Measurements from ENCODE around the genes MPLKIP and COA1.

DNA sequence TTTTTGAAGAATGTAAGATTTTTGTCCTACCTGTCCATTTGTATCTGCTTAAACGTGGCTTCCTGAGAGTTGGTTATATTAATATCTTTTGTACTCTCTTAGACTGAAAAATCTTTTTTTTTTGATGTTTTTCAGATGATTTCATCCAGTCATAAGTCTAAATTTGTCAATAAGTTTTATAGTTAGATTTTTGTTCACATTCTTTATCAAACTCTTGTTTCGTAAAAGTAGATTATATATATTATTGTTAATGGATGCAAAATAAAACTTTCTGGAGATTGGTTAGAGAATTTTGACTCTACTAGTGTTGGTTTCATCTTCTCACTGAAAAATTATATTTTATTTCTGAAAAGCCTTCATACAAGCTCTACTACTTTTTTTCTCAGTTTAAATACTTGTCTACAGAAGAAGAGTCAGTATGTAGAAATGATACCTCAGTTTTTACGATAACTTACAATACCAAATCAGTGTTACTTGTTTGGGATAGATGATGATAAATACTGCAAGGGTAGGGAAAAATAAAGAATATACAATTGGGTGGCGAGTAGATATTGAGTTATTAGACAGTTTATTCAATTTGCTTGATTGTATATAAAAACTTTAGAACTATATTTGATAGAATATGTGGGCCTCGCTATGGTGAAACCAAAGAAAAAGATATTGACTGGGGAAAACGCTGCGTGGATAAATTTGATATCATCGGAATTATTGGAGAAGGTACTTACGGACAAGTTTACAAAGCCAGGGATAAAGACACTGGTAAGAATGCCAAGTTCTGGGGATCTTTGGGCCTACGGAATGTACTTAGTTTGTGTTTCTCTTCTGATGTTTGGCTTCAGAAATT is 48.9 kb downstream of the CDK13 start:
- RAMPAGE, long total RNA = no peak
- RRBS = no CpG with 5 or more reads among the region's 10 CpGs

- RAMPAGE, long total RNA = no peak
- RRBS = no CpG with 5 or more reads among the region's 2 CpGs
Measured at GRCh38 chr7:40057227-40057945, 77.0 kb downstream of the MPLKIP start.

DNA sequence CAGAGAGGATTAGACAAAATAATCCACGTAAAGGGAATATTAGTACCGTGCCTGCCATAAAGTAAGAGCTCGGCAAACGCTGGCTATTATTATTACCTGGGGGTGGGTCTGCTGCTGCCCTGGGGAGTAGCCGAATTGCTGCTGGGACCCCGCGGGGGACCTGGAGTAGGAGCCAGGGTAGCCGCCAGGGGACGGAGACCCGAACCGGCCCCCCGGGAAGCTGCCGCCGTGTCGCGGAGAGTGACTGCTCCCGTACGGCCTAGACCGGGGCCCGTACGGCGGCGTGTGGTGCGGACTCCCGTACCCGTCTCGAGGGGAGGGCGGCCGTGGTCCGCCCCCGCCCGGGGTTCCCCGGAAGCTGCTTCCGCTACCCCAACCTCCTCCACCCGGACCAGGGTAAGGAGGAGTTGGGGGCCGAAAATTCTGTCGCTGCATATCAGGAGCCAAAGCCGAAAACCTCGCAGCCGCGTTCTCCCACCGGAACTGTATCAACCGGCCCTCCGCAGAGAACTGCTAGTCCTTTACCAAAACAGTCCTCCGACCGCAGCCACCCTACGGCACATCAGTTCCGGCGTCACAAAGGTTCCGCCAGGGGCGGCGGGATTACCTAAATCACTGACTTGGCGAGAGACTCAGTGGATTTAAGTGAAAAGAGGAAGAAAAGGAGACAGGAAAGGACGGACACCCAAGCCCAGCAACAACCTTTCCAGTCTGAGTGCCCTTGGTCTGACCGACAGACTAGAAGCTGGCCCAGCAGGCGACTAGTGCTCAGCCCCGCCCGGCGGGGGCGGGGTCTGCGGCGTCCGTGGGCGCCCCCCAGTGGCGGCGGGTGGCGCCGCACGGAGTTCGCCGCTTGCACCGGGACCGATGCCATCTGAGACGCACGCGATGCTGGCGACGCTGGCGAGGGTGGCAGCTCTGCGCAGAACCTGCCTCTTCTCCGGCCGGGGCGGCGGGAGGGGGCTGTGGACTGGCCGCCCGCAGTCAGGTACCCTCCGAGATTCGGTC is at the start of gene MPLKIP:
Gene MPLKIP (minus strand): TSS at position 490 of the 1,008 bp plus-strand sequence.
- RAMPAGE, long total RNA = start-site peak on the minus strand centred at position 484 of the sequence, 49 bp wide, 440 and 169 reads in 2 replicates
- RRBS = 1% methylated on average over 53 of the region's 88 CpGs

DNA sequence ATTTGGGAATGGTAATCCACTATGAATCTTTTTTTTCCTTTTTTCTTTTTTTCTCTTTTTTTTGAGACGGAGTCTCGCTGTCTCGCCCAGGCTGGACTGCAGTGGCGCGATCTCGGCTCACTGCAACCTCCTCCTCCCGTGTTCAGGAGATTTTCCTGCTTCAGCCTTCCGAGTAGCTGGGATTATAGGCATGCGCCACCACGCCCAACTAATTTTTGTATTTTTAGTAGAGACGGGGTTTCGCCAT is 730 bp downstream of the SUGCT start:
- RAMPAGE, long total RNA = no peak
- RRBS = no CpG with 5 or more reads among the region's 12 CpGs

DNA sequence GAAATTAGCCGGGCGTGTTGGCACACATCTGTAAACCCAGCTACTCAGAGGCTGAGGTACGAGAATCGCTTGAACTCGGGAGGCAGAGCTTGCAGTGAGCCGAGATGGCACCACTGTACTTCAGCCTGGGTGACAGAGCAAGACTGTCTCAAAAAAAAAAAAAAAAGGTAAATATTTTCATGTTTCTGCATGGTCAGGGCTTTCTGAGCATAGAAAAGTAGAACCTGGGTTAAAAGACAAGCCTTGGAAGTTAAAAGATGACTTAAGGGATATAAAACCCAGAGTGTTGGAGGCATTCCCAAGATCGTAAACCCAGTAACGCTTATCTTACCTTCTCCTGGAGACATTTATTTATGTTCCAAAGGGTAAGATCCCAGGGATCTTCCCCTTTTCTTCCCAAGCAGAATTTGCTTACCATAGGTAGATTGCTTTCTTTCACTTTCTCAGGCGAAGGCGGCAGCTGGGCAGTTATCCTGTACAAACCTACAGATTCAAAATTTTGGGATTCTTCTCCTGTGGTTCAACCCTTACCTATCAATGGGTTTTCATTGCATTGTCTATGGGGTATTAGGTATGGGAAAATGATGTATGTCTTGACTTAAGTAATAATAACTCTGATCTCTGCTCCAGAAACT is 22.2 kb downstream of the SUGCT start:
- RAMPAGE, long total RNA = no peak
- RRBS = no CpG with 5 or more reads among the region's 10 CpGs

- RAMPAGE, long total RNA = no peak
- RRBS = no CpG with 5 or more reads among the region's 9 CpGs
Measured at GRCh38 chr7:40717248-40717665, 582.5 kb downstream of the SUGCT start.

DNA sequence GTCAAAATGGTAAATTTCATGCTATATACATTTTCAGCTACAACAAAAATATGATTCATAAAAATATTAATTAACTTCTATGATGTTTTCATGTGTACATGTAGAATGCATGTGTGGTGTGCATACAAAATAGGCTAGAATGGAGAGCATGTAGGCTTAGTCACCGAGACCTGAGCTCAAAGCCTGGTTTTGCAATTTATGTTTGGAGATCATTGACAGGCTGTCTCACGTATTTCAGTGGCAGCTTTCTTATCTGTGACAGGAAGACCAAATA is 625.7 kb downstream of the SUGCT start:
- RAMPAGE, long total RNA = no peak
- RRBS = no CpG with 5 or more reads among the region's 2 CpGs

DNA sequence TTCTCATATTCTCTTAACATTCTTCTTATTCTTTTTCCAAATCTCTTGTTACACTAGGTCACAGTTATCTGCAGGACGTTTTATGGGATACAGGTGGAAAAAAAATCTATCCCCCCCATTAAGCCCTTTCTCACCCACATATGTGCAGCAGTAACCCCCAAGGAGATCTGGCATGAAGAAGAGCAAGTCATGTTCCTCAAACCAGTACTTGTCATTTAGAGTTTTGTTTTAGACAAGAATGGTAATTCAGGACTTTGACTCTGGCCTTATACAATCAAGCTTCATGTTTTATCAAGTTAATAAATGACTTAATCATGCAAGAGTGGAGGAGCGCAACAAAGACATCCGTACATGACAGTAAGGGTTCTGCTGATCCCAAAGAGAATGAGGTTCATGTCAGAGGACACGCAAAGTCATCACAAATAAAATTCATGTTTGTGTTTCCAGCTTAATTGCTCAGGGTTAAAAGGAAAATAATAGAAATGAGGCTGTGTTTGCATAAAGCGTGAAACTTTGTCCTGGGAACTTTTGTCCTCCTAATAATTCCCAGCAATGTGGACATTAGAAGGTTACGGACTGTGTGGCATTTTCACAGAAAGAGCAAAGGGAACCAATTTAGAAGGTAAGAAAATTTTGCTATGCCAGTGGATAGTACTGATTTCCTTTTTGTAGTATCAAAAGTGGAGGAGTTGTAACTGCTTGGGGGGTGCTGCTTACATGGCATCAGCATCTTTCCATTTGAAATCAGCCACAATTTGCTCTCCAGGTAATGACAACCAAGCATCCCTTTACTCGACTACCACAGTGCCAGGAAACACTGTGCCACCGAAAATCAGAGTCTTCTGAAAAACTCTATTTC is 237.4 kb downstream of the INHBA start:
- RAMPAGE, long total RNA = no peak
- RRBS = no CpG with 5 or more reads among the region's 8 CpGs

- RAMPAGE, long total RNA = no peak
- RRBS = no CpG with 5 or more reads among the region's 3 CpGs
Measured at GRCh38 chr7:41731959-41732424, 29.1 kb upstream of the INHBA start.

GRCh38 chr7:42009552-42010031 is 227.4 kb downstream of the GLI3 start:
- RAMPAGE, long total RNA = no peak
- RRBS = no CpG with 5 or more reads among the region's 10 CpGs

DNA sequence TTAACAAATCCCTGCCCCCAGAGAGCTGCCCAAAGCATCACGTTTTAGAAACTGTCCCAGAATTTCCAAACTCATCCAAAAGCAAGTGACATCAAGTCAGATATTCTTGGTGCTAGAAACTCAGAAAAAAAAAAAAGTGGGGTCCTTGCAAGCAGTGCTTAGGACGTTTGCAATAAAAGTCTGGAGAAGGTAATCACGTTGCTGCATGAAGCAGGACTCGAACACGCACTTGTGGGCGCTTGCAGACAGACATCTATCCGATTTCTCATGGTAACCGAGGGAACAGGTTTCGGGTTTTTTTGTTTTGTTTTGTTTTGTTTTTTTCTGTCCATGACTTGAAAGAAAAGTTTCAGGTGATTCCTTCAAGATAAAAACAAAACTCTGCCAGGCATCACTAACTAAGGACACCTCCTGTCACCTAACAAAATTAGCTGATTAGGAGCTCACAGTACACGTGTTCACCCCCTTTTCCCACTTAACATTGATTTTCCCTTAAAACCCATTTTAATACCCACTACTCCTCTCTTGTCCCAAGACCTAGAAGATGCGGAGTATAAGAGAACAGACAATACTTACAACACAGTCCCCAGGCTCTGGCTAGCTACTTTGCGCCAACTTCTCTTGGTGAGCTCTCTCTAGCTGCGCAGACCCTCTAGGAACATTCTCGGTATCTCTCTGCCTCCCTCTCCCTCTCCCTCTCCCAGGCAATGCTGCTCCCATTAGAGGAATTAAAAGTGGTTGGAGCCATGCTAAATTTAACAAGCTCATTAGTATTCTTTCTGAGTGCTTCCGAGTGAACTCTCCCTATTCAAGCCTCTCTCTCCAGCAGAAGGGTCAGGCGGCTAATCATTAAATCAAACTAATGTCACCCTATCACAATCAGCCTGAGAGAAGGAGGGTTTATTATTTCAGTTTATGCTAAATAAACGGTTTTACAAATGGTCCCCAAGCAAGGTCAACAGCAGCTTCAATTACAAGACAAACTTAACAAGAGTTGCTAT is 84.9 kb downstream of the GLI3 start:
- RAMPAGE, long total RNA = no peak
- RRBS = no CpG with 5 or more reads among the region's 17 CpGs

DNA sequence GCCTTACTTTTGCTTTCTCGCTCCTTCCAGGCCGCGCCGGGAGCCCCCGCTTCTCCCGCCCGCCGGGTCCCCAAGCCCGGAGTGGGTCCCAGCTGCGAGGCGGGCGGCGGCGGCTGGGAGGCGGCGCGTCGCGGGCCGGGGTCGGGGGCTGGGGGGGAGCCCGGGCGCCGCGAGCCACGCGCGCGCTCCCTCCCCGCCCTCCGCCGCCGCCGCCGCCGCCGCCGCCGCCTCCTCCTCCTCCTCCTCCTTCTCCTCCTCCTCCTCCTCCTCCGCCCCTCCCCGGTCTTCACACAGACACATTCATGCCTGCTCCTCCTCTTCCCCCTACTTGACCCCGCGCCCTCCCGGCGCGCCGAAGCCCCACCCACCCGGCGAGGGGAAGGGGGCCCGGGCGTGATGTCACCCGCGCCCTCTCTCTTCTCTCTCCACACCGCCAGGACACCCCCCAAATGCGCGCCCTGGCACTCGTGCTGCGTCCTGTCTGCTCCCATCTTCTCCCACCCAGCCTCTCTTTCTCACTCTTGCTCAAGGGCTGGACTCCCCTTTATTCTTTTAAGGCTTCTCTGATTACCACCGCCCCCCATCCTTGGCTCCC is 865 bp upstream of the GLI3 start:
- RAMPAGE, long total RNA = no peak
- RRBS = 2% methylated on average over 16 of the region's 59 CpGs

GRCh38 chr7:43113686-43114278 is 1.3 kb downstream of the HECW1 start:
- RAMPAGE, long total RNA = no peak
- RRBS = 7% methylated on average over 8 of the region's 24 CpGs

- RAMPAGE, long total RNA = no peak
- RRBS = no CpG with 5 or more reads among the region's 6 CpGs
Measured at GRCh38 chr7:43577394-43577949, 5.4 kb upstream of the STK17A start.

GRCh38 chr7:43607997-43608983 is 25.4 kb downstream of the STK17A start:
- RAMPAGE, long total RNA = no peak
- RRBS = no CpG with 5 or more reads among the region's 7 CpGs

DNA sequence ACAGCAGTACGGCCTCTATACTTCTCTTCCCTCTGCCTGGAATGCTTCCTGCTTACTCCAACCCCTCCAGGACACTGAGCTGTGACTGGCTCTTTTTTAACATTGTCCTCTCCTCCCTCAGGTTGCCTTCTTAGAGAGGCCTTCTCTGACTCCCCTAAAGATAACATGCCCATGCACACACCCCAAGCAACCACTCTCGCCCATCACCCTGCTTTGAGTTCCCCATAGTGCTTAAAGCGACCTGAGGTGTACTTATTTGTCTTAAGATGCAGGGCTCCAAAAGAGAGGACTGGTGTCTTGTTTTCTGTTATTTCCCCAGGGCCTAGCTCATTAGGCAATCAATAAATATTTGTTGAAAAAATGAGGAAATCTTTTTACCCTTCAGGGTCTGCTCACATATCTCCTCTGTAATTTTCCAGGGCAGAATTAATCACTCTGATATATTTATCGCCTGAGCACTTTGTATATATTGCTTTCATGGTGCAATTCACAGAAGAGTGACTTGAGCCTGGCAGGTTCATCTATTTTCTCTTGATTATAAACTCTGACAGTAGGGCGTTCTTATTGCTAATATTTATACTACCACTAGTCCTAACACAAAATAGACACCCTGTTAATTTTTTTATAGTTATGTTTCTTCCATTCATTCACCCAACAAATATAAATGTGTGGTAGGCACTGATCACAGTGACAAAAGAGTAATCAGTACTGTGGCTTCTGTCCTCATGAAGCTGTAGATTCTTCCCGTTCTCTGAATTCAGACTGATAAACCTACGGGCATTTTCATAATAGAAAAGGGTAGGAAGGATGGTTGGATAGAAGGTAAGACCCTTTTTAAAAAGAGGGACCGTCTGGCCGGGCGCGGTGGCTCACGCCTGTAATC is 33.1 kb downstream of the STK17A start:
- RAMPAGE, long total RNA = no peak
- RRBS = no CpG with 5 or more reads among the region's 12 CpGs

DNA sequence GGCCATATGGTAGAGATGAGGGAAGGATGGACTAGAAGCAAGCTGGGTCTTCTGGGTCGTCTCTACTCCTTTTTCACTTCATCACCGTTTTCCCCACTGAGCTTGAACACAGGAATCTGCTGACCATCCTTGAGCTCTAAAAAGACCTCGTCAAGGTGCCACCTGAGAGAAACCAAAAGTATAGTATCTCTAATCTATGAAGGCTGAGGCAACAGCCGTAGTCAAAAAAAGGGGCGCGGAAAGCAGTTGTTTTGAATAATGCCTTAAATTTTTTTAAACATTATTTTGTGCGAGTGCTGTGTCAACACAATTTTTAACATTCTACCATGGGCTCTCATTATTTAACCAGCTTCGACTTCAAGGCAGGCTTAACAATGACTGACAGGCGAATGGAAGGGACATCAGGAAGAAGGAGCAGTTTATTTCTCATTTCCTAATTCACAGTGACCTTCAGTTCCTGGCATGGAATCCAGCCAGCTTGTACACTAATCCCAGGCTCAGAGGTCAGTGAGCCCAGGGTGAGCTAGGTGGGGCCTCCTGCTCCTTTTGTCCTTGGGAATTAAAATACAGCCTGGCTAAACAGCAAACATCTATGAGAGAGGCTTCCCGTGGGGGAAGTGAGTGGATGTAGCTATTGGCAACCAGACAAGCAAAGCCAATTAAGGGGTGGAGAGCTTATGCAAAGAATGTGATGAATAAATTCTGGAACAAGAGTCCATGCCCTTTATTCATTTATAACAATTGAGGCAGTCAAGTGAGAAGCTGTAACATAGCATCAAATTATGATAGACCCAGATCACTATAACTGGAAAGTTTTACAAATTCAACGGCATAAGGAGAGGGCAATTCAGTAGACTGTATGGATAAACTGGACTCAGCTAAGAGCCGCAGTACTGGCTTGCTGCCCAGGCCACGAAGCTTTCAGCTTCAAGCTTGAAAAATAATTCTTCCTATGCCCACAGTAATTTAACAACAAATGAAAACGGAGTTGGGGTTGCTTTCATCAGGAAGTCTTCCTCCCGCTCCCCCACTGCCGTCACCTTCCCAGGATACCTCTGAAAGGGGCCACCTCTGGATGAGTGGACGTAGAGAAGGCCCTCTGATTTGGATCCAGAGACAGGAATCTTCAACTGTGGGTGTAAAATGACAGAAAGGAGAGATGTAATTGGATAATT is 57.0 kb downstream of the STK17A start:
- RAMPAGE, long total RNA = no peak
- RRBS = no CpG with 5 or more reads among the region's 17 CpGs

GRCh38 chr7:43729076-43730345 is at the start of gene COA1:
Gene COA1, minus strand, starts transcription at chr7:43729523.
- RAMPAGE, long total RNA = no peak
- RRBS = 1% methylated on average over 18 of the region's 72 CpGs

GRCh38 chr7:43905001-43905868 is 1.2 kb downstream of the URGCP start:
- RAMPAGE, long total RNA = no peak
- RRBS = no CpG with 5 or more reads among the region's 9 CpGs

DNA sequence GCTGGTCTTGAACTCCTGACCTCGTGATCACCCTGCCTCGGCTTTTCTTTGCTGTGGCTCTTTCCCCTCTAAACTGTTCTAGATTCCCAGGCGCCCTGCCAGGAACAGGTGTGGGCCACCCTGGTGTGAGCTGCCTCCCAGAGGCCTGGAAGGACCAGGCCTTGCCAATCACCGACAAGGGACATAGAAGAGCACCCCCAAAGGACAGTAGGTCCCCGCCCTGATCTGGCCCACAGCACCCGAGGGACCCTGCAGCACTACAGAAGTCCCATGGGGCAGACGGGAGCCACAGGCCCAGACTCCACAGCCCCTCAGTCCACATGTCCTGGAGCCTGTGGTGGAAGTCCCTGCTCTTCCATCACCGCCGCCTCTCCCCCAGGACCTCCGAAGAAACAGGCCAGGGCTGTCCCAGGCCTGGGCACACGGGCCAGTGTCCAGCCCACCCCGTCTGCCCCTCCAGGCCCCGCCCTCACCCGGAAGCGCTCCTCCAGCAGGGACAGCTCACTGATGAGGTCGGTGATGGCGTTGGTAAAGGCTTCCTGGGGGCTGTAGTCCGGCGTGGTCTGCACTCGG is 16.5 kb downstream of the SPDYE1 start:
- RAMPAGE, long total RNA = no peak
- RRBS = no CpG with 5 or more reads among the region's 20 CpGs